SK-N-MC (cell line): ENCODE data around the genes FOXS1 and CCM2L.

- RRBS = no CpG with 5 or more reads among the region's 59 CpGs
Observed at GRCh38 chr20:25862951-25863741, 166.5 kb upstream of the ZNF337 start.

DNA sequence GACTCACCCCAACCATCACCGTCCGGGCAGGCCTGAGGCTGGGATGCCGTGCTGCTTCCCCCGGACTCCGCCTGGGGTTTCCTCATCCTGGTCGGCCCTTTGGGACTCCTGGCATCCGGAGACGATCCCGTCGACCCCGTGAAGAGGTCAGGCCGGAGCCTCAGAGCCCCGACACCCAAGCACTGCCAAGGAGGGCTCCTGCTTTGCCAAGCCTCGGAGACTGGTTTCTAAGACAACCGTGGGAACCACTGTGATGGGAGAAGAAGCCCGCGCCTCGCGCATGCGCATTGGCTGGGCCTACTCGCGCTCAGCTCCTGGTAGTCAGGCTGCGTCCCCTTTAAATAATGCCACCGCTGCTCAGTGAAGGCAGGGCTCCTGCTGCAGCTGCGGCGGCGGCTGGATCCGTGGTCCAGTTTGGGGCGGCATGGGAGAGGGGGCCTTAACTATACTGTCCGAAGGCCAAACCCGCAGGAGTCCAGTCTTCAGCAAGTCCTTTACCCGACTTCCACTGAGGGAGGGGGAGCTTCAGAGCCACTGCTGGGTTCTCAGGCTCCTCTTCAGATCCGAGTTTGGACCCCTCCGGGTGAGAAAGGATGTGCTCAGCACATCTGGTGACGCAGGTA lies 171.4 kb upstream of the ZNF337 start:
- RRBS = no CpG with 5 or more reads among the region's 35 CpGs

- RRBS = no CpG with 5 or more reads among the region's 50 CpGs
Observed at GRCh38 chr20:30723783-30724486, 533.5 kb upstream of the DEFB115 start.

- RRBS = no CpG with 5 or more reads among the region's 3 CpGs
Observed at GRCh38 chr20:31488118-31488553, 13.0 kb downstream of the REM1 start.

DNA sequence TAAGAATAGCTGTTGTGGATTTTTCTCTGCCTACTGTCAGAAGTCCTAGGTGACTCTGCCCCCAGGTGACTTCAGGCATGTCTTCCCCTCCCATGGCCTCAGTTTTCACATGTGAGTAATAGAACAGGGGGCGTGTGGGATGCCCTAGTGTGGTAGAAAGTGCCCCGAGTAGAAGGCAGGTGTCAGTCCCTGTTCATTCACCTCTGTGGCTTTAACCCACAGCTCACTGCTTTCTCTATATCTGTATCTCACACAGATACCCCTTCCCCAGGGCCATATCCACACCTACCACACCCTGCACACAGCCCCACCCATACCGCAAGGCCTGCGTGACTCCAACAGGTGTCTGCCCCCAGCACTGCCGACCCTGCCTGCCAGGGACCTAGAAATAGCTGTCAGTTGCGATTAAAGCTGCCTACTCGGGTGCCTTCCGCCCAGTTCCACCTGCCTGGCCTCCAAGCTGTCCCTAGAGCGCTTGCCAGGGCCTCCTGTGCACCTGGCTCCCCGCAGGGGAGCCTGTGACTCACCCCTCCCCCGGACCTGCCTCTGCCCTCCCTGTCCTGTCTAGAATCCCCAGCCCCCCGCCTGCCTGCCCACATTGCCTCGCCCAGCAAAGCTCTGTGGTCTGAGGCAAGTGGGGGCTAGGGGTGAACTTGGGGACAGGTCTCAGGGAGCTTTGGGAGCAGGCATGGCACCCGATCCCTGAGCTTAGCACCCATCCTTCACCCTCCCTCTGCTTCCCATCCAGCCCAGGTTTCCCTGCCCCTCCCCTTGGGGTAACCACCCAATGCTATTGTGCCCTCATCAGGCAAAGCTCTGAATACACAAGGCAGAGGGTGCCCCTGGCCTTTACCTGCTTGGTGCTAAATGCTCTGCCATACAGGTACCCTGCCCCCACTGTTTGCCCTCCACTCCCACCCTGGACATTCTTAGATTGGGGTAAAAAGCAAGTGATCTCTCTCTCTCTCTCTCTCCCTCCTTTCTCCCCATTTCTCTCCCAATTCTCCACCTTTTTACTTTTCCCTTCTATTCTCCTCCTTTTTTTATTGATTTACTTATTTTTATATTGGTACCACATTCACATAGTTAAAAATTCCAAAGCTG lies 19.7 kb downstream of the MCTS2 start:
- RRBS = no CpG with 5 or more reads among the region's 14 CpGs

GRCh38 chr20:31587284-31588493 lies 17.4 kb upstream of the ID1 start:
- RRBS = 96% methylated on average over 30 of the region's 85 CpGs

DNA sequence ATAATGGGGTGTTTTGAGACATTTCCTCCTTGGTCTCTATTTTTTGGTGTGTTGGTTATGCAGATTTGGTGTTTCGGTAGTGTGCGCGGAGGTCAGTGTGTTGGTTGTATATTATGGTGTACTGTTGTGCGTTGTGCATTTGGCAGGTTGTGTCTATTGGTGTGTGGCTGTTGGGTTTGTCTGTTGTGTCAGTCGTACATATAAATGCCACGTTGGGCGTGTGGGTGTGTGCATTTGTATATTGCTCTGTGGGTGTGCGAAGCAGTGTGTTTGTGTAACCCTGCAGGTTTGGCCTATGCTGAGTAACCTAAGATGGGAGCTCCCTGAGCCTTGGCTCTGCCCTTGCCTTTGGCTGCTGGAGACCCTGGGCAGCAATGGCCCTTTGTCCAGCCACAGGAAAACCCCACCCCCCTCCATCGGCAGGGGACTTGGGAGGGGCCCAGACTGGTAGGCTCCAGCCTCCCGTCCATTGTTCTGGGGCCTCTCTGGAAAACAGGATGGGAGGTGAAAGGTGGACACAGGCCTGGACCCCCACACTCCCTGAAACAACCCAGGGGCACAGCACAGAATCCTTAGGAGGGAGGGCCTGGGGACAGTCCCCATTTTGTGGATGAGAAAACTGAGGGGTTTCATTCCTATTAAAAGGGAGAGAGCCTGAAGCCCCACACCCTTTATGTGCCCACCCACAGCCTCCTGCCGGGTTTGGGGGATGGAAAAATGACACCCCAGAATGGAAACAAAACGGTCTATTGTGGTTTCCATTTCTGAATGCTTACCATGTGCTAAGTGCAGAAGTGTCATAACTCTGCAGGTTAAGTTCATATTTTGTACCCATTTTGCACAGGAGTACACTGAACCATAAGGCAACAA lies 10.2 kb upstream of the ID1 start:
- RRBS = no CpG with 5 or more reads among the region's 12 CpGs

GRCh38 chr20:31606766-31607870 lies 2.0 kb downstream of the ID1 start:
- RRBS = no CpG with 5 or more reads among the region's 11 CpGs

DNA sequence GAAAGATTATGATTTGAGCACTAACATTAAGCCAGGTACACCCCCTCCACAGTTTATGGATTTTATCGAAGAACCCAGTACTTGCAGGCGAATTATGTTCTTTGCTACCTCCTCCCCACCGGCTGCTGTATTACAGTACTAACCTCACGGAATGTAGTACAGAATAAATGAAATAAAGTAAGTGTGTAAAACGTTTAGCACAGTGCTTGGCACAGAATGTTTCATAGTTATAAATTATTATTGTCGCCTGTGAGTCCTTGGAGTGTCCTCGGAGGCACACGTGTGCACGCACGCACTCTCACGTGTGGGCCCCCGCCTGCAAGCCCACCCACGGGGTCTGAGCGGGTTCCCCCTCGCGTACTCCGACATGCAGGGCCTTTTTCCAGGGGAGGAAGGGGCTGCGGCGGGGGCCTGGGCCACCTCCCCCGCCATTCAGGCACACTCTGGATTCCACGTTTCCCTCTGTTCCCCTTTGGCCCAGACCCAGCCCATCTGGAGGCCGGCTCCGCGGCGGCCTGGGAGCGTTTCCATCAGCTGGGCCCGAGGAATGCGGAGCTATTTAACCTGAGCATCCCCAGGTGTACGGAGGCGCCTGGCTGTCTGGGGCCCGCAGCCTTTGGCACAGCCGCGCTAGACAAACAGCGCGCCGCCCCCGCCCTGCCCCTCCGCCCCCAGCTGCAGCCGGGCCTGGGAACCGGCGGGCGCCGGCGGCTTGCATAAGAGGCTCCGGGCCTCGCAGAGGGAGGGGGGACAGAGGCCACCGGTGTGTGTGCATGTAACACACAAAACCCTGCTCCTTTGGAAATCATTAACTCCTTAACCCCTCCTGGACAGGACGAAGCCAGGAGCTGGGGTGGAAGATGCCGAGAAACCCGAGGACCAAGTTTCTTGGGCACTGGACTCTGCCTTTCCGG lies 3.2 kb downstream of the ID1 start:
- RRBS = no CpG with 5 or more reads among the region's 51 CpGs

DNA sequence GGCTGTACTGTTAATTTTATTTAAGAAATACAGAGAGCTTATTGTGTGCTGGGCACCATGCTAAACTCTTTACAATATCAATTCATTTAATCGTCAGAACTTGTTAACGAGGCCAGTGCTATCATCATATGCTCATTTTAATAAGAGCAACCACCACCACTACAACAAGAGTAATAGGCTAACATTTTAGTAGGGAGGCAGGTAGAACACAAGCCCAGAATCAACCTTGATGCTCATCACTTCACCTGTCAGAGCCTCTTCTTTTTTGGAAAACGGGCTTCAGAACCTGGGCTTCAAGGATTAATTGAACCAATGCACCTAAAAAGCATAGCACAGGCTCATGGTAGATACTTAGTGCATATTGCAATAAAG lies 3.9 kb downstream of the ID1 start:
- RRBS = no CpG with 5 or more reads among the region's 3 CpGs

DNA sequence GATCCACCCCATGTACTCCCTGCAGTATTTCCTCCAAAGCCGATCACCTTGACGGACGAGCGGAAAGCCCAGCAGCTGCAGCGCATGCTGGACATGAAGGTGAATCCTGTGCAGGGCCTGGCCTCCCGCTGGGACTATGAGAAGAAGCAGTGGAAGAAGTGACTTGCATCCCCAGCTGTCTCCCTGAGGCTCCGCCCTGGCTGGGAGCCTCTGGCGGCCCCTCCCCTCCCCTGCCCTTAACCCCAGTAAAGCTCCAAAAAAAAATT lies 7.0 kb downstream of the COX4I2 start:
- RRBS = no CpG with 5 or more reads among the region's 8 CpGs

DNA sequence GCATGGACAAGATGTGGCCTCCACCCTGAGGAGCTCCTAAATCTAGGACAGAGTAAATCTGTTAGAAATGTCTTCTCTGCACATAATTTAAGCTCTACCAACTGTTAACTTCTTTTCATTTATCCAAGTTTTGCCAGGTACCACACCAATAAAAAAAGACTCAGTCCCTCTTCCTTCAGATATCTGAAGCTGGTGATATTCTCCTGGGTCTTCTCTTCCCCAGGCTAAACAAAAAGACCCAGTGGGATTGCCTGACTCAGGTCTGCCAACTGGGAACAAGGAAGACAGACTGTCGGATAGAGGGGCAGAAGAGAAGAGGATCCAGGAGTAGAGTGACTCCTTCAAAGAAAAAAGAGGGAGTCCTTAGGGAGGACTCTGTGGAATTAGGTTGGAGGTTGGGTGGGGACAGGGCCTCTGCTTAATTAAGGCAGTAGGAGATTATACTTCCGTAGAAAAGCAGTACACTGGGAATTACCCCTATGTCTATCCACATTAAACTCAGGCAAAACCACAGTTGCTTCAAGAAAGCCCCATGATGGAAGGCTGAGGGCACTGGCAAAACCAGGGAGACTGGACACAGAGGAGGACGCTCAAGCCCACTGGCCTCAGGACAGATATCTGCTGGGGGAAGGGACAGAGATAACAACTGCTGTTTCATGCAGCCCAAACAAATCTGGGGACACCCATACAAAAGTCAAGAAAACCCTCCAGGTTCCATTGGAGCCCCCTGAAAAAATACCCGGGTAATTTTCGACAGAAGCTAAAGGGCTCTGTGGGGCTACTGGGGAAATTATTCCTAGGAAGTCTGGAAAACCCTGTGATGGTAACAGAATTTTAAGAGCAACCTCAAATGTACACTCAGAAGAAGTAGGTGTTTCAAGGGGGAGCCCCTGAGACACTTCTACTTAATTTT lies 5.7 kb downstream of the BCL2L1 start:
- RRBS = no CpG with 5 or more reads among the region's 5 CpGs

- RRBS = no CpG with 5 or more reads among the region's 3 CpGs
Observed at GRCh38 chr20:31747518-31747966, 8.5 kb downstream of the TPX2 start.

DNA sequence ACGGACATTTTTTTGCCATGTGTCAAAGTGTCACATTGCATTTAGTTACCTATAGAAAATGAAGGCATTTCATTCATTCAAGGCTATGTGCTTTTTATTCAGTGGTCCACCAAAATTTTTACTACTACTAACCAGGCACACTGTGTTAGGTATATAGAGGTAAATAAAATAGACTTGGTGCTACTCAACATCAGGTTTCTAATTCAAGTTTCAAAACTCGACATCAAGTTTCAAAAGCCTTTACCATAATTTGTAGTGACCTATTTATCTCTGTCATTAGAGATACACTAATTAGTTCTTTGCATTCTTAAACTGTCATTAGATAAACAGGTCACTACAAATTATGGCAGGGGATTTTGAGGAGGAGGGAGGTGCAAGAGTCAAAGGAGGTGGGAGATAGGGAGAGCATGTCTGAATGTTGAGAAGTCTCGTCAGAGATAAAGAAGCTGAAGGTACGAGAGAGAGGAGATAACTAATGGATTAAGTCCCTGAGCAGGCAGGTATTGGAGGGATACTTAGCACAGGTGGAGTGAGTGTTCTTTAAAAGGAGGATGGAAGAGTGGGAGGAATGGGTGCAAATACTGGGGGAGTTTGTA lies 39.8 kb upstream of the MYLK2 start:
- RRBS = no CpG with 5 or more reads among the region's 4 CpGs

GRCh38 chr20:31845313-31846079 lies at the start of gene FOXS1:
Gene FOXS1 (minus strand): TSS chr20:31845604.
- RRBS = 59% methylated on average over 13 of the region's 23 CpGs

DNA sequence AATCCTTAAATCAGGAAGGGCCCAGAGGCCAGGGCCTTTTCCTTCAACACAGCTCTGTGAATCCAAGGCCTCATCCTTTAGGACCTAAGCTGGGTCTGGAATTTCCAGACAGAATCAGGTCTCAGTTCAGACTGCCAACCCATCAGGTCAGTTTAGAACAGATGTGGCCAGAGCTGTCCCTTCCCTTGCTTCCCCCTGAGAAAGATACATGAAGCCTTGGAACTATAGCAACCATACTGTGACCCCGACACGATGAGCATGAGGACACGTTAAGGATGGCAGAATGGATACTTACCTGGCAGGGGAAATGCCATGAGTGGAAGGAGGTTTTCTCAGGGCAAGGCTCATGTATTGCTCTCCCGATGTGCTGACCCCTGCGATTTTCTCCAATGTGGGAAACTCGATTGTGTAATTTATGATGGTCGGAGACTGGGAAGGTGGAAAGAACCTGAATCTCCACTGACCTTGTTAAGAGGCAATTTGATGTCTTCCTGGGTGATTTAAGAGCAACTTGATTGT lies 30.6 kb downstream of the TTLL9 start:
- RRBS = no CpG with 5 or more reads among the region's 7 CpGs

GRCh38 chr20:32009969-32010576 lies at the start of gene CCM2L:
Gene CCM2L (plus strand): TSS chr20:32010438.
- RRBS = no CpG with 5 or more reads among the region's 6 CpGs

DNA sequence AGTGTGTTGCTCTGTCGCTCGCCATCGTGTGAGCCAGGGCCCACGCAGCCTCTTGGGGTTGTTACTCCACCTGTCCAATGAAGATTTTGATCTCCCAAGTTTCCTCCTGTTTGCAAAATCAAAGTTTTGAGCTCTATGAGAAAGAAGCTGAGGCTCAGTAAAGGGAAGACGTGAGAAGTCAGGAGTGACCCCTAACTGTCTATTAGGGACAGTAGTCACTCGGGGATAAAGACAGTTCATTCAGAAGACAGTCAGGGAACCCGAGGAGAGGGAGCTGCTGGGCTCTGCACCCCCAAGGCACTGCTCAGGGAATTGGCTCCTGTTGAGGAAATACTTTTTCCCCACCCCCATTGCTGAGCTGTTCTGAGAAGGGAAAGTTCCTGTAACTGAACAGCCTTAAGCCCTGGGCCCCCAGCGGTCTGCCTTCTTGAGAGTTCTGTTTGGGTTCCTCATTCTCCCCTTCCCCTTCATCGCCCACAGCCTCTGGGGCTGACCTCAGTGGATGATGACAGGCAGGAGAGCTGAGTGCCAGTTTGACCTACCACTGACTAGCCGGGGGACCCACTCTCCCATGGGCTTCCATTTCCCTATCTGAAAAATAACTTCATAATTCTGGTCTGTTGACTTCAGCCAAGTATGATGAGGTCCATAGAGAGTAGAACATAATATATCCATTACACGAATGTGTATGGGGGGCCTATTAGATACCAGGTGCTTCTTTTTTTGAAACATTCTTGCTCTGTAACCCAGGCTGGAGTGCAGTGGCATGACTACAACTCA lies 10.7 kb downstream of the HCK start:
- RRBS = no CpG with 5 or more reads among the region's 11 CpGs

DNA sequence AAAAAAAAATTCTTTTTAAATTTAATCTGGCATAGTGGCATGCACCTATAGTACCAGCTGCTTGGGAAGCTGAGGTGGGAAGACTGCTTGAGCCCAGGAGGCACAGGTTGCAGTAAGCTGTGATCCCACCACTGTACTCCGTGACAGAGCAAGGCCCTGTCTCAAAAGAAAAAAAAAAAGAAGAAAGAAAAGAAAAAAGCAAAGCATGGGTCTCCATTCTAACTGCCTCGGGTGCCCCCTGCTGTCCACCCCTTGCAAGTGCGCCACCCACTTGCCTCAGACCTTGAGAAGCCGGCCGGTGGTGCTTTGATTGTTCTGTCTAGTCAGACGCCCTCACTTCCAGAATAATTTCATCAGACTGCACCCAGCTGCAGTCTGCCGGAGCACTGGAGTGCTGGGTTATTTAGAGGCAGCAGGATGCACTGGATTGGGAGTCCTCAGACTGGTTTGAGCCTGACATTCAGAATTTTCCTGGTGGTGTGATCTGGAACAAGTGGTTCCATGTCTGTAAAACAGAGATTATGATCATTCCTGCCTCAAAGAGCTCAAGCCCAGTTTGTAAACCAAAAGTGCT lies 17.6 kb upstream of the TM9SF4 start:
- RRBS = 3% methylated on average over 3 of the region's 7 CpGs

GRCh38 chr20:32154827-32155444 lies 45.4 kb downstream of the TM9SF4 start:
- RRBS = 67% methylated on average over 1 of the region's 9 CpGs